Ishikawa (cell line): ENCODE measurements around a stretch of chr5.

- RRBS, result no CpG with 5 or more reads among the region's 10 CpGs
These were observed 58.8 kb upstream of the ERBIN start for GRCh38 chr5:65867478-65868086.

GRCh38 chr5:66031828-66032247 lies 105.5 kb downstream of the ERBIN start:
- RRBS, result no CpG with 5 or more reads among the region's 2 CpGs

DNA sequence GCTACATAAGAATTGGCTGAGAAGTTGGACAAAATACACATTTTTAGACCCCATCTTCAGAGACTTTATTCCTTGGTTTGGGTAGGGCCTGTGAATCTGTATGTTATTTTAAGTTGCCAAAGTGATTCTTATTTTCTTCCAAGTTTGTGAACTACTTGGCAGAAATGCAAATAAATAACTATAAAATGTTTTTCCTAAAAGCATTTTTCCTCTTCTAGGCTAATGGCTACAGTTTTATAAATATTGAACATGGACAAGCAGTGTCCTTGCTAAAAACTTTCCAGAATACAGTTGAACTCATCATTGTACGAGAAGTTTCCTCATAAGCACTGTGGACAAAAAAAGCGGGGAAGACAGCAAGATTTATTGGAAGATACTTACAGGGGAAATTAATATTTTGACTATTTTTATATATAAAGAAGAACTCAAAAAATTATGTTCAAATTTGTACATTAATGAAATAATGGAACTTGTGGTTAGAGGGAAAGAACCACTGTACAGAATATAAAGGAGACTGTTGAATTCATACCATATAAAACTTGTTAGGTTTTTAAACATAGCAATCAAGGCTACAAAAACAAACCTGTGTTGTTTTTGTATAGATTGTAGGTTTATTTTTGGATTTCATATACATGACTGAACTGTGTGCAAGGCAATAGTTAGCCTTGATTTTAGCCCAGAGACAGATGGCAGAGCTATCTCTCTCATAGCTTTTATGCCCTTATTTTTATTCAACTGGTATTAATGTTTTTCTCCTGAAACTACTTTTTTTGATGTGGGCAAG lies 65.7 kb upstream of the SREK1 start:
- RRBS, result no CpG with 5 or more reads among the region's 2 CpGs

- RRBS, result no CpG with 5 or more reads among the region's 4 CpGs
These were observed 21.5 kb downstream of the SREK1 start for GRCh38 chr5:66165346-66166304.

- RRBS, result no CpG with 5 or more reads among the region's 15 CpGs
These were observed 26.5 kb downstream of the SREK1 start for GRCh38 chr5:66170369-66171199.

DNA sequence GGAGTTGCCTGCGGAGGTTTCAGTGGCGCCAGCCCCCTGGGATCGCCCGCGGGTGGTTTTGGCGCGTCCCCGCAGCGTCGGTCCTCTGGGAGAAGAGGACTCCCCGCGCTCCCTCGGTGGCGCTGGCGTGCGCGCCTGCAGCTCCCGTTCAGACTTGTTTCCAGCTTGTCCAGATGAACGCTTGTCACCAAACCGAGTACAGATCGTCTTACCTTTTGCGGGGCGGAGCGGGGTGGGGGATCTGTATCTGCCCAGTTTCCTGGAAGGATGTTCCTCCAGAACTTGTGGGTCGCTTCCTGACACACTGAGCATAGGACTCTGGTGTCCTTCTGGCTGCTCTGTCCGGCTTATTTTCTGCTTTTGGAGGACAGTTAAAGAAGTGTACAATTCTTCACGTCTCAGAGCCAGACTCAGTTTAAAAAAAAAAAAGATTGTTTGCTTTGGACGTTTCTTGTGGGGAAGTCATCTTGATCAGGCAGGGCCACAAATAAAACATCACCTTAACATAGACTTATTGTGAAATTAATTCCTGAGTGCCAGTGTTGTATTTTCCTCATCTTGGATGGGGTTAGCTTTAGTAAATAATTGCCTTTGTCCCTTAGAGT lies 1.4 kb downstream of the MAST4 start:
- RRBS, result no CpG with 5 or more reads among the region's 28 CpGs

GRCh38 chr5:66617848-66618400 lies 21.7 kb downstream of the MAST4 start:
- RRBS, result no CpG with 5 or more reads among the region's 10 CpGs

- RRBS, result no CpG with 5 or more reads among the region's 5 CpGs
These were observed 222.7 kb downstream of the MAST4 start for GRCh38 chr5:66818913-66819326.

GRCh38 chr5:67003755-67004433 lies 192.7 kb downstream of the CD180 start:
- RRBS, result 16% methylated on average over 26 of the region's 45 CpGs

GRCh38 chr5:67165705-67166475 lies 30.7 kb downstream of the CD180 start:
- RRBS, result 95% methylated on average over 14 of the region's 32 CpGs

DNA sequence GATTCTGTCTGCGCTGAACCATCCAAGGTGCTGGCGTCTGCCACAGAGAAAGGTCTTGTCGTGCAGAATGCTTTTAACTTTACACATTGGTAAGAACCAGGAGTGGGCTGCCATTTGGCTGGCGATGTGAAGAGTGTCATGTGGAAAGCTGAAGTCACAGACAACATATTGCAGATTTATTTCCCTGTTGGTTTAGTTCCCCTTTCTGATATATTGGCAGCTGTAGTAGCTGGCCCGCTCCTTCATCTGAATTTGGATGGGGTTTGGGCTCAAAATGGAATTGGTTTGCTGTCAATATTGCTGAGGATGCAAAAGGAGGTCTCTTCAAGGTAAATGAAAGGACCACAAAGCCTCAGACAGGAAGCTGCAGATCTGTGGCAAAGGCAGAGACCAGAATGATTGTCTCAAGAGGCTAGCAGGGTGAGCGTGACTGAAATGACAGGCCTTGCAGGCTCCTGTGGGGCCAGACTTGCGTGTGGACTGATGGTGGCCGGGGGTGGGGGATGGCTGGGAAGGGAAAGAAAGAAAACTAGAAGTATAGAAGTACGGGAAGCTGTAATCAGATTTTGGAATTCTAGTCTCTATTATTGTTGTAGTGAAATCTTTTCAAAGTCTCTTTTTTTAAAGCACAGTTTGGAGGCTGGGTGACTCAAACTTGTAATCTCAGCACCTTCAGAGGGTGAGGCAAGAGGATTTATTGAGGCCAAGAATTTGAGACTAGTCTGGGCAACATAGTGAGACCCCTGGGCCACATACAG lies 25.1 kb upstream of the CD180 start:
- RRBS, result no CpG with 5 or more reads among the region's 9 CpGs

DNA sequence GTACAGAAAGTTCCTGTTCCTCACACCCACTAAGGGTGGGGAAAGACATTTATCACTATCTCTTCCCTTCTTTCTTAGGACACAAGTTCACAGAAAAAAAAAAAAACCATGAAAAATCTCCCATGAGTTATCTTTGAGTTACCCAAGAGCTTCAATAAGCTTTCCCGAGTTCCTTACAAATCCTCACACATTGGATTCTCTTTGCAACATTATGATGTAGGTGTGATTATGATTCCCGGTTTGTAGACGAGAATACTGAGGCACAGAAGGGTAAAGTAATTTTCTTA lies 61.0 kb upstream of the CD180 start:
- RRBS, result no CpG with 5 or more reads among the region's 3 CpGs

DNA sequence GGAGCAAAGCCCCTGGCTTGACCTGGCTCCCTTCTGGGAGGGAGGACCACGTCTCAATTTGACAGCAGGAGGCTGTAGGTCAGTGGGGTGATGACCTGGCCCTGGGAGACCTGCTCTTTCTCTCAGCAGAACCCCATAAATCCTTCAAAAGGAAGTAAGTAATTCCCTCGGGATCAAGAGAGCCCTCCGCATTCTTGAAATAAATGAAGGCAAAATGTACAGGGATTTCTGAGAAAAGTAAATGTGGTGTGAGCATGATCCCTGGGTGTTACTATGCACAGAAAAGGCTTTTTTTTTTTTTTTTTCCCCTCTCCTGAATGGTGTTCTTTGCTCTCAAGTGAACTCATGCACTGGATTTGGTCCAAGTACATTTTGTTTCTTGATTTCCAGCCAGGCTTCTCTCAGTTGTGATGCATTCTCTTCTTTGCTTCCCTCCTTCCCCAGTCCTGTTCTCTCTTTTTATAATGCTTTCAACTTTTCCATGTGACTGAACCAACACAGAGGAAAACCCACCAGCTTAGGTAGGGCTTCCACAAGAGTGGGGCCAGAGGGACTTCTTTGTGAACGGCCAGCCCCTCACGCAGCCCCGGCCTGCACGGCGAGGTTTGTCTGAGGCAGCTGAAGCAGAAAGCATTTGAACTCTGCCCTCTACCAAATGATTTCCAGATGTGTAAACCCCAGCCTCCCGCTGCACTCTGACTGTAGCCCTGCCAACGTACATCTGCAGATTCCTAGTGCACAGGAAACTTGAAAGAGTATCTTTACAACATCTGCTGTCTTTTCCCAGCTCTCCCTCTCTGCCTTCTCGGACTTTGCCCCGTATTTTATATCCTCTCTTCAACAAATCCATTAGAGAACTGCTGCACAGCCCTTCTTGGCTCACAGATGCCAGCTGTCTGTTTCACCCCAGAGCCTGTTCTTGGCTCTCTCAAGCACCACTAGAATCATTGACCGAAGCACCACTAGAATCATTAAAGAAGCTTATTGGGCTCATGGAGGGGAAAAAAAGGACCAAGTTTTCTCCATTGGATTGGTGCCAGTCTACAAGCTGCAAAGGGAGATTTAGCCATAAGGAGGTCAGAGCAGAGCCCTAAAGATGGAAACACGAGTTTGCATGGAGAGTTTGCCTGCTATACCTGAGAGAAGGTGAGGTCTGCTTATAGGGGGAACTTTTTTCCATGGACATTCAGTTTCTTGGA lies 71.8 kb upstream of the CD180 start:
- RRBS, result no CpG with 5 or more reads among the region's 14 CpGs

GRCh38 chr5:67474855-67475249 lies 278.3 kb upstream of the CD180 start:
- RRBS, result no CpG with 5 or more reads among the region's 4 CpGs

DNA sequence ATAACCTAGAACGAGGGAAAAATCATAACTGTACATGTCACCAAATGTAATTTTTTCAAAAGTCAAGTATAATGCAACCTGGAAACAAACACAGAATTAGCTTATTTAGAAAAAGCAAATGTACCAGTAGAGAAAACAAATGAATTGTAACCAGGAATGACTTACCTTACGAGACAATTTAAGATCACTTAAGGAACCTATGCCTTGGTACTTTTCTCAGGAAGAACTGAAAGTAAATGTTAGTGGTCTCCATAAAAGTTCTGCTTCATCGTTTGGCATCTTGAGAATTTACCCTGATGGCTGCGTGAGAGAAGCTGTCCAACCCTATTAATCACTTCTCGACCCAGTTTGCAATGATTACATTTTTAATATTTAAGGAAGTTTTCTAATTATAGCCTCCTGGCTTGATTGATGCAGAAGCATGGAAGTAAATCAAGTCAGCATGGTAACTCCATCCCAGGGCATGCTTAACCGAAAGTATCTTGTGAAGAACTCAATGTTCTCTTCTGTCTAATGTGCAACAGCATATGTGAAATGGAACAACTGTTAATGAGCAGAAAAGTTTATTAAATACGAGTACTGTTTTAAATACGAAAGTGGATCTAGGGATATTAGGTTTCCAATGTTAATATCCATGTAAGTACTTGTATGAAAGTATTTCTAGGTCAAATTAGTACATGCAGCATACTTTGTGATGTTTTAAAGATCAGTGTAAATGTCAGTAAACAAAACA lies 278.8 kb upstream of the CD180 start:
- RRBS, result no CpG with 5 or more reads among the region's 8 CpGs

DNA sequence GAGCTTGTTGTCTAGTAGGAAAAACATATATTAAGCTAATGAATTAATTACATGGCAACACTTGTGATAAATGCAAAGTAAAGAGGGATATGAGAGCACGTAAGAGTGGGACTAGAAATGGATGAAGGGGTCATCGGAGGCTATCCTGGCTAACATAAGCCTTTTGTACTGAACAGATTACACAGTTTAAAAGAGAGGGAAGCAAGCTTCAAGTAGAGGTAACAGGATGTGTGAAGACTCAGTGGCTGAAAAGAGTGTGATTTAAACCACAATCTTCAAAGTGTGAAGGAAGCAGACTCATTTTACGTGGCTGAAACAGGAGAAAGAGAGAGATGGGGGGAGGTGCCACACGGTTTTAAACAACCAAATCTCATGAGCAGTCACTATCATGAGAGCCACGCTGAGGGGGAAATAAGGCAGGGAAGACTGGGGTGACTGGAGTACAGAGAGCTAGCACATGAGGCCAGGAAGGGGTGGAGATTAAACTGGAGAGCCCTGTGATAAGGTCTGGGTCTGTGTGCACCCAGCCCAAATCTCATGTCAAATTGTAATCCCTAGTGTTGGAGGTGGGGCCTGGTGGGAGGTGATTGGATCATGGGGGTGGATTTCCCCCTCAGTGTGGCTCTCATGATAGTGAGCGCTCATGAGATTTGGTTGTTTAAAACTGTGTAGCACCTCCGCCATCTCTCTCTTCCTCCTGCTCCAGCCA lies 318.4 kb upstream of the CD180 start:
- RRBS, result no CpG with 5 or more reads among the region's 7 CpGs

DNA sequence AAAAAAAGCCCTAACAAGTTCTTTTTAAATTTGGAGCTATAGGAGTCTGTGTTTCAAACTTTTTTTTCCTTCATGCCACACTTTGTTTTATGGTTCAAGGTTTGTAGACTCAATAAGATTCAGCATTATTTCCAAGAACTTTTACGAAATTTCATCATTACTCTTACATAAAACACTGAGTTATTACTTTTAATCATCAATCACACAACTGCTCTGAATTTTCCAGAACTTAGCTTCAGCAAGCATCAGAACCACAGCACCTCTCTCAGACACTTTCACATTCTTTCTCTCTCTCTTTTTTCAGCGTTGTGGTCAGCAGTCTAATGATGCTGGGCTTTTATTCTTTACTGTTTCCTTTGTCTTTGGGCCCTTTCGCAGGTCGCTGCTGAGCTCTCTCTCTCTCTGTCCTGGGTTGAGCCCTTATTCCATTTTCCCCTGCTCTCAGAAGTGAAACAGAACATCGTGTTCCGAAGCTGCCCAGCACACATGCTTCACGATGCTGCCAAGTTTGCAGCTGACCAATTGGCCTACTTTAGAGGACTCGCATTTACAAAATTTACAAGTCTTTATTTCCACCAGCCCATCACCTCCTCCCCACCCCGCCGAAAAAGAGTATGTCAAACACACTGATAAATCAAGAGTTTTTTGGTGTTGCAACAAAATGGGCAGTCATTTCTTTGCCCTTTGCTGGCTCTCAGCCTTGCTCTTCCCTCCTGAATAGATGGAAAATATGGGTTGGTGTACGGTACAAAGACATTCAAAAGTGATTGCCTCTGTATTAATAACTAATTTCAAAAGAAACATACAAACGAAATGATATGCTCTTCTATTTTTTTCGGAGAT lies 44.5 kb upstream of the PIK3R1 start:
- RRBS, result no CpG with 5 or more reads among the region's 13 CpGs

GRCh38 chr5:68216370-68216862 lies 860 bp downstream of the PIK3R1 start:
- RRBS, result 2% methylated on average over 20 of the region's 30 CpGs

- RRBS, result no CpG with 5 or more reads among the region's 3 CpGs
These were observed 49.8 kb downstream of the PIK3R1 start for GRCh38 chr5:68265230-68265807.